ENCODE data around the gene NOP10.

GRCh38 chr15:31504335-31504746, 177.7 kb downstream of the KLF13 start:
- PRO-cap, 3 experiments, result no peak in any of the 3 experiments
- RAMPAGE, long total RNA, 4 experiments, result no peak in any of the 4 experiments
- RRBS, result no CpG with 5 or more reads among the region's 10 CpGs

GRCh38 chr15:32029859-32030198, 486 bp upstream of the CHRNA7 start:
- PRO-cap, 3 experiments, result no peak in any of the 3 experiments
- RAMPAGE, long total RNA, 4 experiments, result no peak in any of the 4 experiments
- RRBS, result under 1% methylated on average over 6 of the region's 21 CpGs

DNA sequence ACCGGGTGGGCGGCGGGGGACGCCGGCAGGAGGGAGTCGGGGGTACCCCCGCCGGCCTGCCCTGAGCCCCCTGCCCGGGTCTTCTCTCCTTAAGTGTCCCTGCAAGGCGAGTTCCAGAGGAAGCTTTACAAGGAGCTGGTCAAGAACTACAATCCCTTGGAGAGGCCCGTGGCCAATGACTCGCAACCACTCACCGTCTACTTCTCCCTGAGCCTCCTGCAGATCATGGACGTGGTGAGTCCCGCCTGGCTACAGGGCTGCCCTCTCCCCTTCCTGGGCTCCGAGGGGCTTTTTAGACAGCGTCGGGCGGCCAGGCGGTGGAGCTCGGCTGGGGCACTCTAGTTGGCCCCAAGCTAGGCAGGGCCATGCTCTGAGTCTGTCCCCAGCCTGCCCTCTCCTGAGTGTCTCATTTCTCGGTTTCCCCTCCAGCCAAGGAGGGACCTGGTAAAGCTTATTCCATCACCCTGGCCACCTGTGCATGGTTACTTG, 533 bp downstream of the CHRNA7 start:
- PRO-cap, 3 experiments, result no peak in any of the 3 experiments
- RAMPAGE, long total RNA, 4 experiments, result no peak in any of the 4 experiments
- RRBS, result 4% methylated on average over 1 of the region's 22 CpGs

- PRO-cap, 3 experiments, result no peak in any of the 3 experiments
- RAMPAGE, long total RNA, 4 experiments, result no peak in any of the 4 experiments
- RRBS, result no CpG with 5 or more reads among the region's 43 CpGs
Observed at GRCh38 chr15:32342125-32342621, 60.9 kb downstream of the GOLGA8K start.

DNA sequence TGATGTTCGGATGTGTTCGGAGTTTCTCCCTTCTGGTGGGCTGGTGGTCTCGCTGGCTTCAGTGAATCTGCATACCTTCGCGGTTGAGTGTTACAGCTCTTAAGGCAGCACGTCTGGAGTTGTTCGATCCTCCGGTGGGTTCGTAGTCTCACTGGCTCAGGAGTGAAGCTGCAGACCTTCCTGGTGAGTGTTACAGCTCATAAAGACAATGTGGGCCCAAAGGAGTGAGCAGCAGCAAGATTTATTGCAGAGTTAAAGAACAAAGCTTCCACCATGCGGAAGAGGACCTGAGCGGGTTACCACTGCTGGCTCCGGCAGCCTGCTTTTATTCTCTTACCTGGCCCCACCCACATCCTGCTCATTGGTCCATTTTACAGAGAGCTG, 175.8 kb downstream of the FMN1 start:
- PRO-cap, 3 experiments, result no peak in any of the 3 experiments
- RAMPAGE, long total RNA, 4 experiments, result no peak in any of the 4 experiments
- RRBS, result no CpG with 5 or more reads among the region's 12 CpGs

- PRO-cap, 3 experiments, result no peak in any of the 3 experiments
- RAMPAGE, long total RNA, 4 experiments, result no peak in any of the 4 experiments
- RRBS, result 20% methylated on average over 10 of the region's 28 CpGs
Observed at GRCh38 chr15:33067256-33068548, 126.8 kb downstream of the FMN1 start.

GRCh38 chr15:33154434-33154950, 40.0 kb downstream of the FMN1 start:
- PRO-cap, 3 experiments, result peak in 3 of 3 experiments; most common plus-strand start chr15:33154517 (in 2); most common minus-strand start chr15:33154514 (in 2)
- RAMPAGE, long total RNA, 4 experiments, result start-site peak on the minus strand in 2 of 4 experiments, at chr15:33154704-33154791 at its widest, 38 to 61 reads per replicate
- RRBS, result no CpG with 5 or more reads among the region's 12 CpGs

DNA sequence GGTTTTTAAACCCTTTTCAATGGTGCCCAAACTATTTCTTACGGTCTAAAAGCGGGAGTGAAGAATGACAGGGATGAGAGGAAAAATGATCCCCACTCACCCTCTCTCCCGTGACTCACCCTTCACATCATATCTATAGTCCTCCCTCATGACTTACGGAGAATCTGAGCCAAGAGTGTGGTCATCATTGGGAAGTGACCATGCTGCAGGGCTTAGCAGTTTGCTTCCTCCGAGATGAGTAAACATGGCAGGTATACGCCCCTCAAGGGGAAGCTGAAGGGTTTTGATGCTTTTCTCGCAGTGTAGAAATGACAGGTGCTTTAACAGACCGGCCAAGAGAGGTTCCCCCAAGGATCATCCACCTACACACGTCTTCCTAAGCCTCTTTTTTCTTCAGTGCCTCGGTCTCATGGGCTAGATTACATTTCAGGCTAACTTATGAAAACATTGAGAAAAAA, 274.1 kb downstream of the RYR3 start:
- PRO-cap, 3 experiments, result peak in 1 of 3 experiments; most common plus-strand start position 232 of the sequence (in 1); most common minus-strand start position 91 of the sequence (in 1)
- RAMPAGE, long total RNA, 4 experiments, result no peak in any of the 4 experiments
- RRBS, result no CpG with 5 or more reads among the region's 10 CpGs

DNA sequence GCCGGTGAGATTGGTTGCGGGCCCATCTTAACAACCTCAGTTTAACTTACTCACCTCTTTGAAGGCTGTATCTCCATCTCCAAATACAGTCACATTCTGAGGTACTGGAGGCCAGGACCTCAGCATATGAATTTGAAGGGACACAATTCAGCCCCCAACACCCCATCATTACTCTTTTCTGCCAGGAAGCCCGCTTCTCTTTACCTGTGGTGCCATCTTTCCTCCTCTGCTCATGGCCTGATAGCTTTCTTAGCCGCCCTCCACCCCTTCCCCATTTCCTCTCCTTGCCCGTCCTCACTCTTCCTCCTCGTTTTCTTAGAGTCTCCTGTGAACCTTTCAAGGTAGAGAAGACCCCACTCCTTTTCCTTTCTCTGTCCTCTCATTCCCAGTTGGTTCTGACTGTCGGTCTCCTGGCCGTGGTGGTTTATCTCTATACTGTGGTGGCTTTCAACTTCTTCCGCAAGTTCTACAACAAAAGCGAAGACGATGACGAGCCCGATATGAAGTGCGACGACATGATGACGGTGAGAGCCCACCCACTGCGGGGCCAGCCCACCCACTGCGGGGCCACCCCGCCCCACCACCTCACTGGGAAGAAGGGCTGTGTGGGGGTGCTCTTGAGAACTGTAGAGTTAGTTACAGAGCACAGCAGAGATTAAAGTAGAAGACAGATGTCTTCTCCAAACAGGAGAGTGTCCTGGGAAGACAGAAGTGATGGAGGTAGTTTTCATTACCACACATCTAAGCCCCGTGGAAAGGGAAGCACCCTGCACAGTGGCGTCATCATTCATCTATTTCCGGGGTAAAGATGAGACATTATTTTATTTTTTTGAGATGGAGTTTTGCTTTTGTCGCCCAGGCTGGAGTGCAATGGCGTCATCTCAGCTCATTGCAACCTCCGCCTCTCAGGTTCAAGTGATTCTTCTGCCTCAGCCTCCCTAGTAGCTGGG, 110.6 kb upstream of the CHRM5 start:
- PRO-cap, 3 experiments, result no peak in any of the 3 experiments
- RAMPAGE, long total RNA, 4 experiments, result no peak in any of the 4 experiments
- RRBS, result no CpG with 5 or more reads among the region's 25 CpGs

DNA sequence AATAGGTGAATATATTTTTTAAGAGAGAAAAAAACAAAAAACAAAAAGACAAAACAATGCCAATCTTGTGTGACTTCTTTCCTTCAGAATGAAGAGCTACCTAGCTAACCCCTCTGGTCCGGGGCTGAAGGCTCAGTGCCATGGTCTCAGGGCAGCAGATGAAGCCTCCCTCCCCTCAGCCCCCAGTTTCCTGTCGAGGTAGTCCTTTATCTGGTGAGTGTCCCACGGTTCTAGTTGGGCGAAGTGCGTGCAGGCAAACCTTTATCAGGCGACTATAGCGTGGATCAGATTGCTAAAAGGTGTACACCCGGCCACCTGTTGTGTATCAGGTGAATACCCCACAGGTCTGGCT, 725 bp downstream of the SLC12A6 start:
- PRO-cap, 3 experiments, result no peak in any of the 3 experiments
- RAMPAGE, long total RNA, 4 experiments, result no peak in any of the 4 experiments
- RRBS, result 4% methylated on average over 1 of the region's 8 CpGs

DNA sequence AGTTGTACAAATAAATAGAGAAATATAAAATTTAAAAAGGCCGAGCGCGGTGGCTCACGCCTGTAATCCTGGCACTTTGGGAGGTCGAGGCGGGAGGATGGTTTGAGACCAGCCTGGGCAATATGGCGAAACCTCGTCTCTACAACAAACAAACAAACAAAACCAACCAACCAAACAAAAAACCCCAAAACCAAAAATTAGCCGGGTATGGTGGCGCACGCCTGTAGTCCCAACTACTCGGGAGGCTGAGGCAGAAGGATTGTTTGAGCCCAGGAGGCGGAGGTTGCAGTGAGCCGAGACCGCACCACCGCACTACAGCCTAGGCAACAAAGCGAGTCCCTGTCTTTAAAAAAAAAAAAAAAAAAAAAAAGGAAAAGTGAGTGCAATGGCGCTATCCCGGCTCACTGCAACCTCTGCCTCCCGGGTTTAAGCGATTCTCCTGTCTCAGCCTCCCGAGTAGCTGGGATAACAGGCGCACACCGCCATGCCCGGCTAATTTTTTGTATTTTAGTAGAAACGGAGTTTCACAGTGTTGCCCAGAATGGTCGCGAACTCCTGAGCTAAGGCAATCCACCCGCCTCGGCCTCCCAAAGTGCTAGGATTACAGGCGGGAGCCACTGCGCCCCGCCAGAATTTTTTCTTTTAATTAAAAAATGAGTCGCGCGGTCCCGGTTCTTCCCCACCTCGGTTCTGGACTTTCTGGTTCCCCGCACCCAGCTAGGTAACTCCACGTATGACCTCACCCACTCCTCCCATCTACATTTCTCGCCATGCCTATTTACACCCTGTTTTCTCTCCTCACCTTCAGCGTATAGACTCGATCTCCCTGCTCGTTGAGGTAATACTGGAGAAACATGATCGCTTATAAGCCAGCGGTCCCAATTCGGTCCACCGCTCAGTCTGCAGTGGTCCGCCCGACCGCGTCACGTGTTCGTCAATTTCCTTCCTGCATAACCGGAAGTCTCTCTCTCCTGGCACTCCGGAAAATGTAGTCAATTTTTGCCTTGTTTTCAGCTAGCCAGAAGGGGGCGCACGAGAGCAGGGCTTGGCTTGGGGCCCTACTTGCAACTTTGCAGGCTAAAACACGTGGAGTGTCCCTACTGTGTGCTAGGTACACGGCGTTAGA, at the start of gene NOP10:
Gene NOP10, minus strand, starts transcription at position 919 of the 1,126 bp plus-strand sequence.
- PRO-cap, 3 experiments, result peak in 3 of 3 experiments; most common plus-strand start position 539 of the sequence (in 1); most common minus-strand start position 692 of the sequence (in 3)
- RAMPAGE, long total RNA, 4 experiments, result start-site peak on the minus strand in 4 of 4 experiments, centred at positions 911 to 921 of the sequence, 980 to 9,382 reads per replicate
- RRBS, result no CpG with 5 or more reads among the region's 61 CpGs

GRCh38 chr15:34580416-34580798, 3.0 kb downstream of the GOLGA8B start:
- PRO-cap, 3 experiments, result no peak in any of the 3 experiments
- RAMPAGE, long total RNA, 4 experiments, result no peak in any of the 4 experiments
- RRBS, result no CpG with 5 or more reads among the region's 9 CpGs

- PRO-cap, 3 experiments, result no peak in any of the 3 experiments
- RAMPAGE, long total RNA, 4 experiments, result no peak in any of the 4 experiments
- RRBS, result no CpG with 5 or more reads among the region's 1 CpG
Observed at GRCh38 chr15:34662933-34663574, 79.6 kb upstream of the GOLGA8B start.

- PRO-cap, 3 experiments, result no peak in any of the 3 experiments
- RAMPAGE, long total RNA, 4 experiments, result no peak in any of the 4 experiments
- RRBS, result no CpG with 5 or more reads among the region's 2 CpGs
Observed at GRCh38 chr15:35209949-35210284, 124.8 kb upstream of the NANOGP8 start.

DNA sequence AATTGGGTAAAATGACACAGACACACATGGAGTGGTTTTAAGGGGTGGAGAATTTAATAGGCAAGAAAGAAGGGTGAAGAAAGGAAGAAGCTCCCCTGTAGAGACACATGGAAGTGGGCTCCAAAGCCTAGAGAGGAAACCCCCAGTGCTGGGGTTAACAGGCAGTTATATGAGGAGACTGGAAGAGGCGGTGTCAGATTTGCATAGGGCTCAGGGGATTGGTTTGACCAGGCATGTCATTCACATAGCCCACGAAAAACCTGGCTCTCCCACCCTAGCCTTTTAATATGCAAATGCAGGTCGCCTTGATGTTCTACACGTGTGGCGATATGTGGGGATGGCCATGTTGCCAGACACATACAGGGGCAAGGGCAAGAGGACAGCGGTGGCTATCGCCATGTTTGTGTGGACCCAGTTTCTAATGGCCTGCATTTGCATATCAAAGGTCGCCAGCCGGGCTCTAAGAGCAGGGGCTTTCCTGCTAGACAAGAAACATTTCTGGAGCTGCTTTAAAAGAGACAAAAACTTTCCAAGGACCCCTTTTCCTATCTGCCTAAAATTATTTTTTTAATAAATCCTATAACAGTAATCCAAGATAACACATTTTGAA, 2.0 kb upstream of the DPH6 start:
- PRO-cap, 3 experiments, result no peak in any of the 3 experiments
- RAMPAGE, long total RNA, 4 experiments, result no peak in any of the 4 experiments
- RRBS, result no CpG with 5 or more reads among the region's 9 CpGs

- PRO-cap, 3 experiments, result no peak in any of the 3 experiments
- RAMPAGE, long total RNA, 4 experiments, result no peak in any of the 4 experiments
- RRBS, result 0% methylated on average over 1 of the region's 8 CpGs
Observed at GRCh38 chr15:35673016-35673568, 127.1 kb upstream of the DPH6 start.

GRCh38 chr15:35697553-35698297, 151.8 kb upstream of the DPH6 start:
- PRO-cap, 3 experiments, result peak in 1 of 3 experiments; most common minus-strand start chr15:35697783 (in 1)
- RAMPAGE, long total RNA, 4 experiments, result no peak in any of the 4 experiments
- RRBS, result no CpG with 5 or more reads among the region's 8 CpGs

- PRO-cap, 3 experiments, result no peak in any of the 3 experiments
- RAMPAGE, long total RNA, 4 experiments, result no peak in any of the 4 experiments
- RRBS, result 43% methylated on average over 1 of the region's 11 CpGs
Observed at GRCh38 chr15:36808090-36809112, 229.0 kb downstream of the CDIN1 start.

DNA sequence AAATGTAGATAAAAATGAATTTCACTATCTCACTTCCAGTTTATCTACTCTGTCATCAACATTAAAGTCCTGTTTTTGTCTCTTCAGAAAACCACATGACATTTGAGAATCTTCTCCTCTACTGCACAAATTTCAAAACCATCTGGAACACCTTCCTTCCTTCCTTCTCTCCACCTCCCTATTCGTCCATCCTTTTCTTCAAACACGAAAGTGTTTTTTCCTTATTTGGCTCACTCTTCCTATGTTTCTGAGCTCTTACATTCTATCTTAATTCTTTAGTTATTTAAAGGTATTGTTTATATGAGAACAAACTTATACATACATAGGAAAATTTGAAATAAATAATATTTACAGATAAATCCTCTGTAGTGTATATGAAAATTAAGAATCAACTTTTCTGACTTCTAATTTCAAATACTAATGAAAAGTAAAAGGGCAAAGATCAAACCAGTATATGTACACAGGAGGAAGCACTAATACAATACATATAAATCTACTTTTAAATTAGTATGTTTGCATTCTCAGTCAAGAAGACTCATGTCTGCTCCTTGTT, 131.0 kb downstream of the MEIS2 start:
- PRO-cap, 3 experiments, result no peak in any of the 3 experiments
- RAMPAGE, long total RNA, 4 experiments, result no peak in any of the 4 experiments
- RRBS, result no CpG with 5 or more reads among the region's 2 CpGs

DNA sequence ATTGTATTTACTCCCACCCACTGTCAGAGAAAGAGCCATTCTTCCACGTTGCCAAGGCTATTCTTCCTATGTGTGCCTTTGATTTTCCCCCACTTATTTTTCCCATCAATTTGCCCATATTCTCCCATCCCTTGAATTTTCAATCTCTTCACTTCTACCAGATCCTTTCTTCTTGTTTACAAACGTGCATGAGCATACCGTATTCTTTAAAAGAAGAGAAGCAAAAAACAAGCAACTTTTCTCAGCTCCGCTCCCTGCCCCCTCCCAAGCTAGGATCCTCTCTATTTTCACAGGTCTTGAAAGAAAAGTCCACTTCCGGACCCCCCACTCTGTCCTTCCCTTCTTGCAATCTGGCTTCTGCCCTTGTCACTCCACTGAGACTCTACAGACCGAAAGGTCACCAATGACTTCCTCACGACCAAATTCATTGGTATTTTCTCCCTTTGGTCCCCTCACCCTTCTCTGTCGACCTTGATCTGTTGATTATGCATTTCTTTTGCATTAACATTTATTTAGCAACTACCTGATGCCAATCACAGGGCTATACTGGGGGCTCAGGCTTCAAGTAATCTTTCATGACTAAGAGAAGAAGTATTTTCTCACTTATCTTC, 99.7 kb downstream of the MEIS2 start:
- PRO-cap, 3 experiments, result no peak in any of the 3 experiments
- RAMPAGE, long total RNA, 4 experiments, result no peak in any of the 4 experiments
- RRBS, result no CpG with 5 or more reads among the region's 8 CpGs